Panc1 (cell line): ENCODE data around the gene PCSK9.

DNA sequence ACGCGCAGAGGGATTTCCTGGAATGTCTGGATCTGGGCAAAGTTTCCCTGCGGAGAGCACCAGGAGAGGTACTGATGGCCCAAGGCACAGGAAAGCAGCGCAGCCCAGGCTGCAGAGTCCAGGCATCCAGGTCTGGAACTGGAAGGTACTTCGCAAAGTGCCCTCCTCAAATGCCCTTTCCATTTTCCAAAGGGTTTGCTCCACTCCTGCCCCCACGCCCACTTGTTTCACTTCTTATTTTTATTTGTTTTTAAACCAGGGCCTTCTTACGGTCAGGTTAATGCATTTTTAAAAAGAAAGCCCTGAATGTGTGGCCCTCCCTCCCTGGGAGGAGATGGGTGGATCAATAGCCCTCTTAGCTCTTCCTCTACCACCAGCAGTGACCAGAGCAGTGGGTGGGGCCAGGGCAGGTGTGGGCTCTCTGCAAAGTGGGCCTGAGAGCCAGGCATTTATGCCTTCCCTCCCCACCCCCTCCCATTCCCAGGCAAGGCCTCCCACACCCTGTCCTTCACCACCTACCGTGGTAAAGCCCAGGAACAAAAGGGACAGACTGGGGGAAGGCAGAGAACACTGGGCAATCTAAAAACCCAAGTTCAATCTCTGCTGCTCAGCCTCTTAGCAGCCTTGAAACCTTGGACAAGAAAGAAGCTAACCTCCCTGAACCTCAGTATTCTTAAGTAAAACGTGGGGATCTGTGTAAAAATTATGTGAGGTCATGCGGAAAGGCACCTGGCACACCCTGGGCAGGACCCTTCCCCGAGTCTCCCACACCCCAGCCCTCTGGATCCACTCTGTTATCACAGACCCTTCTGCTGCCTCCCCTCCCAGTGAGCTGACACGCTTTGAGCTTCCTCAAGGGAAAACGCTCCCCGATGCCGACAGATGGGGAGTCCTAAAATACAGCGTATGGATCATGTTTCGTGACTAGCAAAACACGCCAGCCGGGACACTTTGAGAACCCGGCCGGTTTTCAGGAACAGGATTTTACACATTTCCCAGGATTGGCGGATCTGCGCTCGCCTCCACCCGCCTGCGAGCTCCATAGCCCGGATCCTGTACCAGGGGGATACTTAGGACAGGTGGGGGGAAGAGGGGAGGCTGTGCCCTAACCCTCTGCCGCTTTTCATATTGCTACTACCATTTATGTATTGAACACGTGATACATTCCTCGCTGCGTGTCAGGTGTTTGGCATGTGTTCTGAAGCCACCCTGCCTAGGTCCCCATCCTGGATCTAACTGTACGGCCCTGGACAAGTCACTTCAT lies 142.5 kb downstream of the MRPL37 start:
- RRBS, 2 experiments = 76 to 86% methylated on average over 6 of the region's 32 CpGs

- RRBS, 2 experiments = no CpG with 5 or more reads among the region's 3 CpGs
Measured at GRCh38 chr1:54374506-54374905, 173.5 kb upstream of the ACOT11 start.

DNA sequence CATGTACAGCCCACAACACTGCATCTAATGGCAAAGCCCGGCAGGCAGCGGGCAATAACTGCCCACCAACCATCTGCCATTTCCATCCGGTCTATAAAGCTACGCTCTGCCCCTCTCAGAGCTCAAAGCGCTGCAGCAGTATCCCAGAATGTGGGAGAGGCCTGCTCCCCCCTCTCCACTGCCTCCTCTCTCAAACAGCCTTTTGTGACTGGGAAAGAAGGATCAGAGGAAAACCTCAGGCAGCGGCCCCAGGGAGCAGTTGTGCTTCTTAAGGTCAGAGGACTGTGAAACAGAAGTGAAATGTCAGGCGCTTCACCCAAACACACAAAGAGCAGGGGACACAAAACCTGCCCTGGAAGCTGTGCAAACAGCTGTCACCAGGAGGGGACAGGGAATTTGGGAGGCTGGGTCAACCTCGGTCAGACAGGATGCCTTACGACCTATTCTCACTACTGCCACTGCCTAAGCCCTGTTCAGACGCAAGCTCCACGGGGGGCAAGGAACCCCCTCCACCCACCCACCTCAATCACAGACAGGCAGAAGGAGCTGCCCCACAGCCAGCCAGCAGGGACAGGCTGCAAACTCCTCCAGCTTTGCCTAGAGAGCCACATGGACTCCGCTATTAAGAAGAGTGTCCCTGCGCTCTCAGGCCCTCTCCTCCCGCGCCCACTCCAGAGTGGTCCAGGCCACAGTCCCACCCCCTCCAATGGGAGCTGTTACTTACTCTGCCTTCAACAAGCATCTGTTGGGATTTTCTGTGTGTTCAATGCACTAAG lies 156.5 kb upstream of the ACOT11 start:
- RRBS, 2 experiments = 90 to 94% methylated on average over 1 to 2 of the region's 15 CpGs

DNA sequence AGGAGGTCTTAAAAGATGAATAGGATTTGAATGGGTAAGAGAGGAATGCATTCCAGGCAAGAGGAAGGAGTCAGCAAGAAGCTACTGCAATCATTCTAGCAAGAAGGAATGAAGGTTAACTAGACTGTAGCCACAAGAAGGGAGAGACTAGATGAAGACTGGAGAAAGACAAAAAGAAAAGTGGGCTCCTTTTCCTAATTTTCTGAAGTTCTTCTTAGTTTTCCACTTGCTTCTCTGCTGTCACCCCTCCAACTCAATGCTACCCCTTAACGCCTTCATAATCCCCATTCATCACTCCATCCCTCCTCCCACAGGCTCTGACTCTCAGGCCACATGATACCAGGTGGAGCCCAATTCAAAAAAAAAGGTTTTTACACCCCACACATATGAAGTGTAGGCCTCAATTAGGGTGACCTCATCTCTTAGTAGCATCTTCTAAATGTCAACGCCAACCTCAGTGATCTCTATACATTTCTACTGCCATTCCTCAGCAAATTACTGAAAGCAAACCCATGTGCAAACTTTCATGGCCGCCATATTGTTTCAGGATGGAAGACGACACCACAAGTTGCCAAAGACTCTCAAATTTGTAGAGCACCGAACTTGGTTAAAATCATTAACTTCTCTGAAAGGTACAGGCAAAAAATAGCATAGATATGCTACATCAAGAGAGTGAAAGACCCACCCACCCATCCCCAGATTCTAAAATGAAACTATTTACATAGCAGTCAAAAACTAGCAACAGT lies 148.3 kb upstream of the ACOT11 start:
- RRBS, 2 experiments = no CpG with 5 or more reads among the region's 5 CpGs

GRCh38 chr1:54592471-54592722 lies 30.9 kb downstream of the FAM151A start:
- RRBS, 2 experiments = no CpG with 5 or more reads among the region's 2 CpGs

- RRBS, 2 experiments = no CpG with 5 or more reads among the region's 4 CpGs
Measured at GRCh38 chr1:54803907-54804561, 1.8 kb upstream of the LEXM start.

GRCh38 chr1:54865063-54865463 lies 21.9 kb downstream of the DHCR24 start:
- RRBS, 2 experiments = no CpG with 5 or more reads among the region's 7 CpGs

DNA sequence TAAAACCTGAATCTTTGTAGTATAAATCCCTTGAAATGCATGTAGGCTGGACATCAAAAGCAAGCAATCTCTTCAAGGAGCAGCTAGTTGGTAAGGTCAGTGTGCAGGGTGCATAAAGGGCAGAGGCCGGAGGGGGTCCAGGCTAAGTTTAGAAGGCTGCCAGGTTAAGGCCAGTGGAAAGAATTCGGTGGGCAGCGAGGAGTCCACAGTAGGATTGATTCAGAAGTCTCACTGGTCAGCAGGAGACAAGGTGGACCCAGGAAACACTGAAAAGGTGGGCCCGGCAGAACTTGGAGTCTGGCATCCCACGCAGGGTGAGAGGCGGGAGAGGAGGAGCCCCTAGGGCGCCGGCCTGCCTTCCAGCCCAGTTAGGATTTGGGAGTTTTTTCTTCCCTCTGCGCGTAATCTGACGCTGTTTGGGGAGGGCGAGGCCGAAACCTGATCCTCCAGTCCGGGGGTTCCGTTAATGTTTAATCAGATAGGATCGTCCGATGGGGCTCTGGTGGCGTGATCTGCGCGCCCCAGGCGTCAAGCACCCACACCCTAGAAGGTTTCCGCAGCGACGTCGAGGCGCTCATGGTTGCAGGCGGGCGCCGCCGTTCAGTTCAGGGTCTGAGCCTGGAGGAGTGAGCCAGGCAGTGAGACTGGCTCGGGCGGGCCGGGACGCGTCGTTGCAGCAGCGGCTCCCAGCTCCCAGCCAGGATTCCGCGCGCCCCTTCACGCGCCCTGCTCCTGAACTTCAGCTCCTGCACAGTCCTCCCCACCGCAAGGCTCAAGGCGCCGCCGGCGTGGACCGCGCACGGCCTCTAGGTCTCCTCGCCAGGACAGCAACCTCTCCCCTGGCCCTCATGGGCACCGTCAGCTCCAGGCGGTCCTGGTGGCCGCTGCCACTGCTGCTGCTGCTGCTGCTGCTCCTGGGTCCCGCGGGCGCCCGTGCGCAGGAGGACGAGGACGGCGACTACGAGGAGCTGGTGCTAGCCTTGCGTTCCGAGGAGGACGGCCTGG lies at the start of gene PCSK9:
PCSK9 (plus strand) TSS at position 559 of the 1,005 bp plus-strand sequence.
- RRBS, 2 experiments = 16 to 22% methylated on average over 8 to 12 of the region's 66 CpGs

GRCh38 chr1:55093533-55094281 lies 54.4 kb downstream of the PCSK9 start:
- RRBS, 2 experiments = no CpG with 5 or more reads among the region's 11 CpGs

GRCh38 chr1:55151013-55151587 lies 64.1 kb downstream of the USP24 start:
- RRBS, 2 experiments = no CpG with 5 or more reads among the region's 2 CpGs

GRCh38 chr1:55288431-55288690 lies 73.2 kb upstream of the USP24 start:
- RRBS, 2 experiments = no CpG with 5 or more reads among the region's 7 CpGs

DNA sequence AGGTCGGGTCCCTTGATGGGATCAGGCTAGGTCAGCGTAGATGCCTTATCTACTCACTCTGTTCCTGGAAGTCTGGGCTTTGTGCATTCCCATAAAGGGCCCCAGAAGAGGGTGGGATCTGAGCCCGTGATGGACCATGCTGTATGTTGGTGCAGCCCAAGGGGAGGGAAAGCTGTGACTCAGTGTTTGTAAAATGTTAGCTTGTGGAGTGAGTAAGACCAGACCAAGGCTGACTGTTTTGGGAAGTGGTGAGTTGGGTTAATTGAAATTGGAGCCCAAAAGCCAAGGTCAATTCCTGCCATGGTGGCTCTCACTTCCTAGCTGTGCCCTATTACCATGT lies 214.1 kb upstream of the USP24 start:
- RRBS, 2 experiments = no CpG with 5 or more reads among the region's 3 CpGs

- RRBS, 2 experiments = no CpG with 5 or more reads among the region's 4 CpGs
Measured at GRCh38 chr1:56200393-56200889, 378.9 kb downstream of the PLPP3 start.

DNA sequence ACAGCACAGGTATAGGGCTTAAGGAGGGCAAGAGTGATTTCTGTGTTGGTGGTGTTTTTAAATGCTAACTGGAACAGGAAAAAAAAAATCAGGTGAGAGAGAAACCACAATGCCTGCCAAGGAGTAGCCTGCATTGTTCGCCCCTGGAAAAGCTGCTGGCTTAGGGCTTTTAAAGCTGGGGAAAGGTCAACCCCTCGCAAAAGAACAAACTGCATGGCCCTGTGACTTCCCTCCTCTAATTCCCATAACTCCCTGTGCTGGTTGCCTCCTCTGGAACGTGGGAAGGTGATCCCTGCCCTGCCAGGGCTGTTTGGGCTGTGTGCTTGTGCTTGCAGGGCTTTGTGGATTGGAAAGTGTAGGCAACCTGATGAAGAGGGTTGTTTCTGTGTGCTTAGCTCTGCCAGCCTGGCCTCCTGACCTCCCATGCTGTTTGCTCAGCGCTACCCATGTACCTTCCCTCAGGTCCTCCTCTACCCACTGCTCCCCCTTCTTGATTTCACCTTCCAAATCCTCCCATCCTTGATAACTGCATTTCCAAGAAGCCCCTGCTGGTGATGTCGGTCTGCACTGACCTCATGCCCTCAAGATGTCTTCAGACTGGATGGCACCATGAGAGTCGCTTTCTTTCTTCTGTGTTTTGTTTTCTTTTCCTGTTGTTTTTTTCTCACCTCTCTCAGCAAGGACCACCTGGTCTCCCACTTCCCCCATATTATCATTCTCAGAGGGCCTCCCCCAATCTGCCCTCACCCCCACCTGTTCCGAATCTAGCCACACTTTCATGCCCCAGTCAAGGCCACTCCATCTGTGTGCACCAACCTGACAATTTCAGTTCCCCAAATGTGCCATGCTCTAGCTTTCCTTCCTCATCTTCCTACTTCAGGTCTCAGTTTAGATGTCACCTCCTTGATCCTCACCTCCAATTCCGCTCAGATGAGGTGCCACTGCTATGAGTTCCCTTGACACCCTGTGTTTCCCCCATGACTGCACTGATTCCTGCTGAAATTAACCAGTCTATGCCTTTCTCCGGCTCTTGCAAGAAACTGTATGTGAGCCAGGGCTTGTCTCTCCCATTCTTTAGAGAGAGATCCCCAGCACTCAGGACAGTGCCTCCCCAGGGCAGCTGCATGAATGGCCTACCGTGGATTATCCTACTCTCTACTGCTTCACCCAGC lies 146.5 kb downstream of the PLPP3 start:
- RRBS, 2 experiments = no CpG with 5 or more reads among the region's 10 CpGs

- RRBS, 2 experiments = no CpG with 5 or more reads among the region's 9 CpGs
Measured at GRCh38 chr1:56461039-56461819, 118.1 kb downstream of the PLPP3 start.

DNA sequence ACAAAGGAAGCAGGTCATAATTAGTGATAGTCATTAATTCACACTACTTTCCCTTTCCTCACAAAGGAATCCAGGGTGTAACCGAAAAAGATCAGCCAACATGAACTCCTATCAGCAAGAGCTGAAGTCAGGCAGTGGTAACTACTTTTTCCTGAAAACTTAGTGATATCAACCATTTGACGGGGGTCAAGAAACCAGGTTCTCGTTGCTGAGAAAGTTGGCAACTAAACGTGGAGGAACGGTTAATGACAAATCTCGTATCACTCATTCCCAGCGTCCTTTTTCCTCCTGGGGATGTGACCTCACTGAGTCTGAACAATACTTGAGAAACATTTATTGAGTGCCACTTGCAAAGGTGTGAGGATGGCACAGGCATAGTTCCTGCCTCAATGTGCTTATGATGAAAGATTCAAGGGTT lies 82.3 kb downstream of the PLPP3 start:
- RRBS, 2 experiments = no CpG with 5 or more reads among the region's 7 CpGs

DNA sequence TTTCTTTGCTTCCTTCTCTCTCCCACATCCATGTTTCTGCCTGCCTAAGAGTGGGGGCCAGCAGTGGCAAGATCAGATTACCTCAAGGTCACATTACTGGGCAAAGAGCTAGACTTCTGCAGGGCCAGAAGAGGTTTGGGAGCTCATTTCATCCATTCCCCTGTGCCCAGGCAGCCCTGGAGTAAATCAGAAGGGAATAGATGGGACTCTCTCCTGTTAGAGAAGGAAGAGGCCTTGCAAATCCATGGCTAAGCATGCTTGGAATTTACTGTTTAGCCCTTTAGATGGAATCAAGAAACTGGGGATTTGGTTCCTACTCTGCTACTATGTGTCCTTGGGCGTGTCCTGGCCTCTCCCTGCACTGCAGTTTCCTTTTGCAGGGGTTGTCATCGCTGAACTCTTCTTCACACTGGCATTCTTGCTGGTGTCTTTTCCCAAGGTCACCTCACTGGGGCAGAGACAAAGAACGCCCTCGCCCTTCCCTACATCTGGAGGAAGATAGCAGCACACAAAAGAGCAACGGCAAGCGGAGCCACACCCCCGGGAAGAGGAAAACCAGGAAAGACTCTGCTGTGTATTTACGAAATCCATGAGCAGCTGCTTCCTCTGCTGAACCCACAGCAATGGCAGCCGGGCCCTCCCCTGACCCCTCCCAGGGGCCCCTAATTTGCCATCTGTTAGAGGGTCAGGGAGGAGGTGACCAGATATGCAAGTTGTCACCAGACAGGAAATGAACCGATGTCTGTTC lies 73.2 kb downstream of the PLPP3 start:
- RRBS, 2 experiments = 61 to 63% methylated on average over 2 of the region's 10 CpGs

DNA sequence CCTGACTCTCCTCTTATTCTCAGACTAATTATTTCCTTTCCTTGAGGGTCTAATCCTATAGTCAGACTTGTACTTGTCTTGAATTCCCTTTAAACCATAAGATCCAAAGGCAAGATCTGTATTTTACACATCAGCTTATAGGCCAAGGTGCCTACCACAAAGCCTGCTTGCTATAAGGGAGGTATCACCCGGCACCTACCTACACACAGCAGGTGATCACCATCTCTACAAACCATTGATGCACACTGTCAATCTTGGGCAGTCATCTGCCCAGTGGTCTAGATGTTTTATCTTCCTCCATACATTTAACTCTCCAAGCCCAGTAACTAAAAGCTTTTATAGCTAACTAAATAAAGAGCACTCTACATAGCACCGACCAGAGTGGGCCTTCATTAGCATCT lies 48.1 kb downstream of the PLPP3 start:
- RRBS, 2 experiments = no CpG with 5 or more reads among the region's 2 CpGs

DNA sequence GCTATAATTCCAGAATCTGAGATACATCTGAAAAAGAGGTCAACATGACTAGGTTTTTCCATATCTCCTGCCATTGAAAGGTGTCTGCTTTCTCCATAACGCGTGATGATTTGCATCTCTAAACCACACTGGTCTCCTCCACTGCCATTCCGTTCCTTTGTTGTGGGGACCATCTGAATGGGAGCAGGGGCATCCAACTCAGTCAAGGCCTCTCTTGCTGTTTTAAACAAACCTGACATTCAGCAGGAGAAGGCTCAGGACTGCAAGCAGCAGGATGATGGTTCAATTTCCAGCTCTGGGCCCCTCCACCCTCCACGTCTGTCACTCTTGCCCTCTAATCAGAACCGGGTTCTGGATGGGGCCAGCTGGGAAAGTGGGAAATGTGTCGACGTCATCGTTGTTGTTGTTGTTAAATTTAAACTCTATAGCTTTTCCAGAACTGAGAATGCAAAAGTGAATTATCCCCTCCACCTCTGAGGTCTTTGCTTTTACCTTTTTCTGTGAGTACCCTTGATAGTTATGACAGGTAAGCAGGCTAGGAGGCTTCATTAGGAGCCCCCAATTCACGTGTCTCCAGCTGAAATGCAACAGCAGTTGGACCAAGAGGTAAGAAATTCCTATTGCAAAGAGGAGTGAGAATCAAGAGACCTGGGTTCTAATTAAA lies 45.0 kb downstream of the PLPP3 start:
- RRBS, 2 experiments = no CpG with 5 or more reads among the region's 9 CpGs